SJCRH30 (cell line): ENCODE data around the genes KIAA2012, ICA1L and PARD3B.

GRCh38 chr2:201971466-201971917 is 62.2 kb upstream of the FZD7 start:
- RAMPAGE, long total RNA: no peak

DNA sequence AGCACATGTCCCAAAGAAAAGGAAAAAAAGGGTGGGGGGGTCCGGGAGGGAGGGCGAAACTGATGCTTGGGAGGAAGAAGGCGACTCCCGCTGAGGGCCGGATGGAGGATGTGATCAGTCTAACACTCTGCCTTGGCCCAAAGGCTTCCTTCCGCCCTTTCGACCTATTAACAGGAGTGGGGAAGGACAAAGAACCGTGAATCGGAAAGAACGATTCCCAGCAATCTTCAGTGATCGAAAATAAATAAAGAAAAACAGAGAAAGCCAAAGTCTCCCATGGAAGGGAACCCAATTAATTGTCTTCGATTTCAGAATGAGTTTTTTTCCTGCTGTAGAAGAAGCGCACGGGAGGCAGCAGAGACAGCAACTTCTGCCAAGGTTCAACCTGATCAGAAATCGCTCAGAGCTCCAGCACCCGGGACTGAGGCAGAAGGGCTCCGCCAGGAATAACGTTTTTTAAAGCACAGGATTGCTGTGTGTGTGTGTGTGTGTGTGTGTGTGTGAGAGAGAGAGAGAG is 1.6 kb upstream of the FZD7 start:
- RAMPAGE, long total RNA: no peak

DNA sequence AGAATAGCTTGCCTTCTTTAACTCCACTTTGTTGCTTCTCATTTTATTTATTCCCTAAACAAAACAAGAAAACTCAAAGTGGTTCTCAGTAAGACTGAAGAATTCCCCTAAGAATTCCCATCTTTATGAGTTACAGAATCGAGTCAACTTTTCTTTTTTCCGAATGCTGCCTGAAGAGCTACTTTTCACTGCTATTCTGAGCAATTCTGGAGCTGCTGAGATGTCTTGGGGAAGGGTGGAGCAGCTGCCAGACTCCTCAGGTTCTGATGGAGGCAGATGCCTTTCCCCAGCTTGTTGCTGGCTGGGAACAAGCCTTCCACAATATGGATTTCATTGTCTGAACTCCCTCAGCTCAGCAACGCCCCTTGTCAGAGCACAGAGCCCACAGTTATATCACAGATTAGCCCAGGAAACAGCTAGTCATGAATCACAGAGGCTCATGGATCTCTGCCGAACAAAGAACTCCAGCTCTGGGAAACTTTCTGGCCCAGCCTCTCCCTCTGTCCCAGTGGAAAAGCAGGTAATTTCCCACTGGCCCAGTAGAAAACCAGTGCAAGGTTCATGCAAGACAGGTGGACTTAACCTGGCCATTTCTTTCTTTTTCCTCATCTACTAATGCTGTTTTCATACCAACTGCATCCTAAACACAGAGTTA is 8.9 kb upstream of the KIAA2012 start:
- RAMPAGE, long total RNA: no peak

- RAMPAGE, long total RNA: no peak
These were observed at the start of gene KIAA2012 for GRCh38 chr2:202073023-202073443. Gene KIAA2012, plus strand, starts transcription at chr2:202073255.

DNA sequence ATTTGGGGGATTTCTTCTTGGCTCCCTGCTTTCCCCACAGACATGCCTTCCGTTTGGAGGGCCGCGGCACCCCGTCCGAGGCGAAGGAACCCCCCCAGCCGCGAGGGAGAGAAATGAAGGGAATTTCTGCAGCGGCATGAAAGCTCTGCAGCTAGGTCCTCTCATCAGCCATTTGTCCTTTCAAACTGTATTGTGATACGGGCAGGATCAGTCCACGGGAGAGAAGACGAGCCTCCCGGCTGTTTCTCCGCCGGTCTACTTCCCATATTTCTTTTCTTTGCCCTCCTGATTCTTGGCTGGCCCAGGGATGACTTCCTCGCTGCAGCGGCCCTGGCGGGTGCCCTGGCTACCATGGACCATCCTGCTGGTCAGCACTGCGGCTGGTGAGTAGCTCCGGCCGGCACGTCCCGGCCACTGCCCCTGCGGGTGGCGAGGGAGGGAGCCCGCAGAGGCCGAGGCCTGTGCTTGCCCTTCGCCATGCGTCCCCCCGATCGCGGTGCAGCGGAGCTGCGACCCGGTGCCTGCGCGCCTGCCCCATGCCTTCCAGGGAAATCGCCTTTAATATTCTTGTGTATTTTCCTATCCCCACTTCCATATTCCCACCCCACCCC is 1.1 kb downstream of the BMPR2 start:
- RAMPAGE, long total RNA: no peak

- RAMPAGE, long total RNA: no peak
These were observed 26.3 kb upstream of the FAM117B start for GRCh38 chr2:202608564-202608810.

DNA sequence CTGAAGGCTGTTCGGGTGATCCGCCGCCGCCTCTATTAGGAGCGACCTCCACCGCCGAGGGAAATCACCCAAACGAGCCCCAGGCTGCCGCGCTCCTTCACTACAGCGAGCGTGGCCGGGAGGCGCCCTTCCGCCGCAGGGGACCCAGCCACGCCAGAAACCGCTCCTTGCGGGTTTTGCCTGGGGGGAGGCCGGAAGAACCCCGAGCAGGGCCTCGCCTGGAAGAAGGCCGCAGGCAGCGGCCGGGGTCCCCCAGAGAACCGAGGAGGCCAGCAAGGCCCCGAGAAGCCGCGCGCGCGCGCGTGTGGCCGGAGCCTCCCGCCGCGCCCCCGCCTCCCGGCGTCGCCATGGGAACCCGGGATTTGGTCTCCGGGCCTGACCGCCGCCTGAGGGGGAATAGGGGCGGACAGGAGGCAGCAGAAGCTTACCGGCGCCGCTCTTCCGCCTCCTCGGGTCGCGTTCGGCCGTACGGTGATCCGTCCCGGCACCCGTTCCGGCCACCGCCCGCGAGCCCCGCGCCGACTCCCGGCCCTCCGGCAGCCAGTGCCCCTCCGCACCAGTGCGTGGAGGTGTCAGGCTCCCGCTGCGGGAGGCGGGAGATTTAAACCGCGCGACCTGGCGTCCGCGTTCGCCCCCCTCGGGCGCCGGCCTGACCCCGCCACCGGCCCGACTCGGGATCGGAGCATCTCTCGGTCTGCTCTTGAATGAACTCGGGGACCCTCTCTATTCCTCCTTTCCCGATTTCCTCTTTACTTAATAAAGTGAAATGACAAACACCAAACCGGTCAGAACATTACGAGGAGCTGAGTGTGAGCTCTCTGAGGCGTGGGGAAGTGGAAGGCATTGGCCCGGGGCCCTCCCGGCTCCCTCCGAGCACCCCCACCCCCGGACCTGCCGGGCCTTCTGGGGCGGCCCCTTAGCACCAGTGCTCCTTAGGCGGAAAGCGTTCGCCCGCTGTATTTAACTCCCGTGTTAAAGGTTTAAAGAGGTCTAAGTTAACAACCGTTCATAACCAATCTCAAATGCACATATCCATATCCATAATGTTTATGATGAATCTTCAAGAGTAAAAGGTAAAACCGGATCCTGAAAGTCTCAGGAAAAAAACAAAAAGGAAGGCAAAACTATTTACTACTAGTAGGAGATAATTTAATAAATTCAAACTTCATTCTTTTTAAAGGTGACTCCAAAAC is at the start of gene ICA1L:
Gene ICA1L, minus strand, starts transcription at position 576 of the 1,193 bp plus-strand sequence.
- RAMPAGE, long total RNA: no peak

DNA sequence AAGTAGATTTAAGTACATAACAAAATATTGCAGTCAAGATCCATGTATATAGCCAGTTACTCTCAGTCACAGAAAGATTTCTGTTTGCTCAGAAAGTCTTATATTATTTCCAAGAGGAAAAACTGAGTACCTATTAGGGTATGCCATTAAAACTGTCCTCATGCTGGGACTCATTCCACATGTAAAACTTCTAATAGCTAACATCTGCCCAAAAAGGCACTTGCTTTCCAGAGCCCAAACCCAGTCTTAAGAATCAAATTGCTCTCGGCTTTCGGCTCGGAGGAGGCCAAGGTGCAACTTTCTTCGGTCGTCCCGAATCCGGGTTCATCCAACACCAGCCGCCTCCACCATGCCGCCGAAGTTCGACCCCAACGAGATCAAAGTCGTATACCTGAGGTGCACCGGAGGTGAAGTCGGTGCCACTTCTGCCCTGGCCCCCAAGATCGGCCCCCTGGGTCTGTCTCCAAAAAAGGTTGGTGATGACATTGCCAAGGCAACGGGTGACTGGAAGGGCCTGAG is 48.3 kb upstream of the CYP20A1 start:
- RAMPAGE, long total RNA: no peak

- RAMPAGE, long total RNA: no peak
These were observed 36.9 kb downstream of the RAPH1 start for GRCh38 chr2:203498015-203498780.

- RAMPAGE, long total RNA: no peak
These were observed 8.8 kb upstream of the RAPH1 start for GRCh38 chr2:203543837-203544375.

GRCh38 chr2:203582397-203583142 is 47.5 kb upstream of the RAPH1 start:
- RAMPAGE, long total RNA: no peak

- RAMPAGE, long total RNA: no peak
These were observed 3.9 kb downstream of the CD28 start for GRCh38 chr2:203710308-203710693.

- RAMPAGE, long total RNA: no peak
These were observed 34.5 kb downstream of the CD28 start for GRCh38 chr2:203740793-203741519.

- RAMPAGE, long total RNA: no peak
These were observed 3.6 kb downstream of the ICOS start for GRCh38 chr2:203940022-203940616.

- RAMPAGE, long total RNA: no peak
These were observed 171.8 kb downstream of the ICOS start for GRCh38 chr2:204108284-204108865.

GRCh38 chr2:204545158-204545563 is at the start of gene PARD3B:
Gene PARD3B, plus strand, starts transcription at chr2:204545475.
- RAMPAGE, long total RNA: no peak

DNA sequence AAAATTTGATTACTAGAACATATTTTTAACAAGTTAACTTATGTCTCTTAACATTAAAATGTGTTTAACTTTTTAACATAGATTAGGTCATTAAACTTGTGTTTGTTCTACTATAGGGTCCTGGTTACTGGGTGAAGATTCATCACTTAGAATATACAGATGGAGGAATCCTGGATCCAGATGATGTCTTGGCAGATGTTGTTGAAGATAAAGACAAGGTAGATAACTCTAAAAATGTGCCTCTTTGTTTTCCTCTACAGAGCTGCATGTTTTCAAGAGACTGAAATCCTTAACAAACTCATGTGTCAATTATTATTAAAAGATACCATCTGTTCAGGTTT is 140.8 kb downstream of the PARD3B start:
- RAMPAGE, long total RNA: no peak

DNA sequence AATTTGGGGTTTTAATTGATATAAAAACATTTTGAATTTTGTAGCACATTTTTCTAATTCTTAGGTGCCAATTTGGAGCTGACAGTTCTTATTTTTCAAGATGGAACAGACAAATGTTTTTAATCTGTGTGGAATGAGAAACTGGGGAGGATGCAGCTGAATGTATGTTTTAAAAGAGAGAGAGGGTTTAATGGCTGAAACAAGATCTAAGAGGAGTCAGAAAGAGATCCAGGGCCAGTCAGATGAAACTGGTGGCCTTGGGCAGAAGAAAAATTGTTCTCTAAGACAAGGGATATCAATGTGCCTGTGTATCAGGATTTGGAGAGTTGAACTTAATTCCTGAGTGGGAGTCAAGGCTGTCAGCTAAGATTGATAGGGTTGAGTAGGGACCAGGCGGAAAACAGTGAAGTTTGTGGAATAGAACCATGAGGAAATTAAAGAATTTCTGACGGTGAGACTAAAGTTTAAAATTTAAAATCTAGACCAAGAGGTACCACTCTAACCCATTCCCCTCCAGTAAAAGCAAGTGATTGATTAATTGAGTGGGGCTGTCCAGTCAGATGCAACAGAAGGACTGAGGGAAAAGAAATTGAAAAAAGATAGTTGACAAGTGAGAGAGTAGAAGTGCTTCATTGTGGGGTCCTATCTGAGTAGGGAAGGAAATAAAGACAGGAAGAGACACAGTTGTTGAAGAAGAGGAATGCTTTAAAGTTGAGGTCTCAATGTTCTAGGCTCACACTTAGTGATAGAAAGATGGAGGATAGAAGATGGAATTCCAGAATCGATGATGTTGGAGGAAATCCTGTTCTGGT is 199.3 kb downstream of the PARD3B start:
- RAMPAGE, long total RNA: no peak

DNA sequence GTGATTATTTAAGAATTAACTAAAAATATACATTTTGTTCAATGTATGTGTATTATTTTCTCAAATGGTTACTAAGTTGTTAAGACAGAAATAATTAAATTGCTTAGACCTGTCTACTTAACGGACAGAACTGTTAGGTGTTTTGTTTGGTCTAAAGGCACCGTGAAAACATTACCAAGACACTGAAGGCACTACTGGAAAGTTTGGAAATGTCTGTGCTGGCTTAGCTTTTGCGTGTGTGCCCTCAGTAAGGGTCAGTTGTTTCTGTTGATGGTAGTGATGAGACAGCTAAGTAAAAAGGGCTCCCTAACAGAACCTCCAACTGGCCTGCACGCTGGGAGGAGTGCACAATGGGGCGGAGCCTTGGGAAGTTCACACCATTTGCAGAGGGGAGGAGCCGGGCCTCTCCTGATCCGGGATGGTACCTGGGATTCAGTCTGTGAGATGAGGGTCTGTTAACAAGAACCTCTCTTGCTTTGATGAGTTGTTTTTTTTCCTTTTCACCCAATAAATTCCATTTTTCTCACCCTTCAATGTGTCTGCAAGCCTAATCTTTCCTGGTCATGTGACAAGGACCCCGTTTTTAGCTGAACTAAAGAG is 368.6 kb downstream of the PARD3B start:
- RAMPAGE, long total RNA: no peak

DNA sequence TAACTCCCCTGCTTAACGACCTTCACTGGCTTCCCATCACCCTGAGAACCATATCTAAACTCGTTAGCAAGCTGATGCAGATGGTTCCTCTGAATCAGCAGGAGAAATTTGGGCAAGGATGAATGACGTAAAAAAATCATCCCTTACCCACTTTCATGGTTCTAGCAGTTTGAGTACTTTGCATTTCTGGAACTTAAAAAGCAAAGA is 422.1 kb downstream of the PARD3B start:
- RAMPAGE, long total RNA: no peak